ENCODE results near the genes ZNF165 and SCAND3.

DNA sequence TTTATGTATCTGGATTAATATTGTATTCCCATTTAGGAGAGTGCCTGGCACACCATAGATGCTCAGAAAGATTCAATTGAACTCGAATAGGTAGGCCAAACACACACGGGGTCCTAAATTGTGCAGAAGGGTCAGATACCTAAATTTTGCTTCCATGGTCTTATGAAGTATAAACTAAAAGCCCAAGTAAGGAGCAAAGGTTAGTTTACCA is 1.8 kb downstream of the H2AC15 start:
- PRO-cap, result no peak

GRCh38 chr6:27864897-27865166 is 285 bp upstream of the H2AC16 start:
- PRO-cap, result bidirectional peak, plus-strand start at chr6:27865287, minus-strand start at chr6:27865112

GRCh38 chr6:27891442-27891860 is 825 bp upstream of the H3C12 start:
- PRO-cap, result no peak

DNA sequence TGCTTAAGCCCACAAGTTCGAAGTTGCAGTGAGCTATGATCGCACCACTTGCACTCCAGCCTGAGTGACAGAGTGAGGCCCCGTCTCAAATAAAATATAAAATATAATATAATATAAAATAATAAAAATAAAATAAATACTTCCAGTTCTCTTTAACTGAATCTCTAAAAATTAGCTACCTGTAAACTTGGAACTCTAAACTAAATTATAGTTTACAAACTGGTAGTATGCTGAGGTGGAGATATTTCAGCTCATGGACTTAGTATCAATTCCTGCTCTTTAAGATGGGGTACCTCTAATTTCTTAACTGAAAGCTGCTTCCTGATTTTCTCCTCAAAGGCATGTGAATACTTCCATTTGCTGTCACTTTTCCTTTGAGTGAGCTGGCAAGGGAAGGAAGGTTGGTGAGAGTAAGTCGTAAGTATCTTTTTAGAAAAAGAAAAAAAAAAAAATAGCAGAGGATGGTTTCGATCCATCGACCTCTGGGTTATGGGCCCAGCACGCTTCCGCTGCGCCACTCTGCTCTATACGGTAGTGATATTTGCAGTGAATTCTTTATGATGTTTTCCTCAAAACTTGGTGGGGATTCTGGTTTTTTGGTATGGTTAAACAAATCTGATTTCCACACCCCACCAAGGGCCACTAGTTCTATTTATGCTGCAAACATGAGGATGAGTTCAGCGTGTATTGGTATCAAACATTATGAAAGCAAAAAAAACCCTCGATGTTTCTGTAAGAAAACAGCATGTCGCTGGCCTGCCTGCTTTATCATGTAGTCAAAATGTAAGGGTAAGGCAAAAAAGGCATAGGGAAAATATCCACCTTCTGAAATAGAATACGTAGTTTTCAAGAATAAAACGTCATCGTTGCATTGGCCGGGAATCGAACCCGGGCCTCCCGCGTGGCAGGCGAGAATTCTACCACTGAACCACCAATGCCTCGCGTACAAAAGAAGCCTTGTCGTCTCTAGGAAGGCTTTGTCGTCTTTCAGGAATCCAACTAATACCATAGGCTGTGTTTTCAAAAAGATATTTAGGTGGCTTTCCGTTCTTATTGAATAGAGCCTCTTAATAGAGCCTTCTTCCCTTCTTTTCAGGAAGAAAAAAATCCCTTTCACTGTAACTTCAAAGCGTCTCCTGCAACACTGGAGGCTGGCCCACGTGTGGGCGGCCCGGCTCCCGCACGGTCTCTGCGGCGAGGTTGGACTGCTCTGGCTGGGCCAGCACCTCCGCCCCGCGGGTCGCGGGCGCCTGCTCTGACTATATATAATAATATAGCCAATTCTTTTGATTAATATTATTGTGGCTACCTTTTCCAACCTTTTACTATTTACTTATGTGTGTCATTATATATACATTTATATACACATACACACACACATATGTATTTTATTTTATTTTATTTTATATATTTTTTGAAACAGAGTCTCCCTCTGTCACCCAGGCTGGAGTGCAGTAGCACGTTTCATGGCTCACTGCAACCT is 9.4 kb downstream of the H2BC17 start:
- PRO-cap, result unidirectional peak, minus-strand start at position 528 of the sequence

DNA sequence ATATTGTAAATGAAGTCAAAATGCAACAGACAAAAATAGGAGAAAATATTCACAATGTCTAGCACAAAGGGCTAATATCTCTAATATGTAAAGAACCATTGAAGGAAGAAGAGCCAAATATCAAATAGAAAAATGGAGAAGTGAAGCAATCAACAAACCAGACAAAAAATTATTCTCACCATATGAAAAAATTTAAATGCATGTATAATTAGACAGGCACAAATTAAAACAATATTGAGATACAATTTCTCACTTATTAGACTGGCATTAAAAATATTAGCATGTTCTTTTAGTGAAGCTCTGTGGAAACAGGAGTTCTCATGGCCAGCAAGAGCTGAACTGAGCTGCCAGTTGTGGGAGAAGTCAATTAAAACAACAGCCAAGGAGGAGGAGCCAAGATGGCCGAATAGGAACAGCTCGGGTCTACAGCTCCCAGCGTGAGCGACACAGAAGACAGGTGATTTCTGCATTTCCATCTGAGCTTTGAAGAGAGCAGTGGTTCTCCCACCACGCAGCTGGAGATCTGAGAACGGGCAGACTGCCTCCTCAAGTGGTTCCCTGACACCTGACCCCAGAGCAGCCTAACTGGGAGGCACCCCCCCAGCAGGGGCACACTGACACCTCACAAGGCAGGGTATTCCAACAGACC is 14.0 kb upstream of the OR2B6 start:
- PRO-cap, result no peak

DNA sequence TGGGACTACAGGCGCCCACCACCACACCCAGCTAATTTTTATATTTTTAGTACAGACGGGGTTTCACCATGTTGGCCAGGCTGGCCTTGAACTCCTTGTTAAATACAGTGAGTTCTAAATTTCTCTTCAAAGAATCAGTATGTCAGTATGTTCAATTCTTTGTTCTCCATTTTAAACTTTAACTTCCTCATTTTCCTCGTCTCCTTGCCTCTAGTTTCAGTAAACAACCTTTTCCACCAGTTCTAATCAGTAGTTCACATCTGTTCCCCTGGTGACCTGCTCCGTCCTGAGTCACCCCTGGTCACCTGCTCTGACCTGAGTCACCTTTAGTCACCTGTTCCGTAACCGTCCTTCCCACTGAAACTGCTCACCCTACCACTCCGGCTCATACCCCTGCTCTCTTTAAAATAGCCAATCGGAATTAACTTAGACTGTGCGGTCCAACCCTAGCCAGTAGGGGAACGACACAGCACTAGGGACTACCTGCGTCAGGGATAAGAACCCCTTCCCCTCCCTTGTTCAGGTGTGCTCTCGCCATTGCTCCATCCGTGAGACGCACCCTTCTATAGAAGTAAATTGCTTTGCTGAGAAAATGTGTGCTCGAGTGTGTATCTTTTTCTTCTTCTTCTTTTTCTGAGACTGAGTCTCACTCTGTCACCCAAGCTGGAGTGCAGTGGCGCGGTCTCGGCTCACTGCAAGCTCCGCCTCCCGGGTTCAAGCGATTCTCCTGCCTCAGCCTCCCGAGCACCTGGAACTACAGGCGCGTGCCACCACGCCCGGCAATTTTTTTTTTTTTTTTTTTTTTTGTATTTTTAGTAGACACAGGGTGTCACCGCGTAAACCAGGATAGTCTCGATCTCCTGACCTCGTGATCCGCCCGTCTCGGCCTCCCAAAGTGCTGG is at the start of gene ZNF165:
ZNF165 (plus strand) TSS at position 808 of the 902 bp plus-strand sequence.
- PRO-cap, result no peak

DNA sequence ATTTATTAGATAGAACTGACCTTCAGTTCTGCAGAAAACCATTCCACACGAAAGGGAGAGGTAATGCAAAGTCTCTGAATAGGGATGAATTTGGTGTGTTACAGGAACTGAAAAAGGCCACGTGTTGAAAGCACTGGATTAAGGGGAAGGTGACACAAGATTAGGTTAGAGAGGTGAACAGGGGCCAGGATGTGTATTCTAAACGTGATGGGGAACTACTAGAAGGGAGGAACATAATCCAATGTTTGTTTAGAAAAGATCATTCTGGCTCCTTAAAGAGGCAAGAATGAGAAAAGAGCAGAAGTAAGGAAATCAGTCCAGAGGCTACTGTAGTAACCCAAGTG is 6.3 kb upstream of the ZKSCAN8 start:
- PRO-cap, result no peak

DNA sequence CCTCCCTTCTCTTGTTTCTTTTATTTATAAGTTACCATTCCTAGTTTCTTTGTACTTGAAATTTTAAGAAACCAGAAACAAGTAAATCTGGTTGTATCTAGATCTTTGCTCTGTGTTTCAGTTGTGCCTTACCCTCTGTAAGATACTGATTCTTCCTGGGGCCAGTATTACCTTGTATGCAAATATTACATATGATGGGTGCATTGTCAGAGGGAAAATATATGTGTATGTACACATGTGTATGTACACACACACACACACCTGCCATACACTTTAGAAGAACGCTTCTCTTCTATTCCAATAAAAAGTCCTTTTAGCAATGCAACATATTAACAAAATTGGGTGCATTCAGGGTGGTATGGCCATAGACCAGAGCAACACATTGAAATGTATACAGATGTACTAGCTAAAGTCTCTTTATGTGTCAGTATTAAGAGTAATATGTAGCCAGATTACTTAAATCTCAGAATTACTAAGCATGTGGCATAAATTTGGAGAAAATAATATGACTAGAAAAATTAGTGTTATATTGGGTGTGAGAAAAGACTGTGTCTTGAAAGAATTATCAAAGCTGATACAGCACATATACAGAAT is 14.3 kb downstream of the ZKSCAN8 start:
- PRO-cap, result no peak

DNA sequence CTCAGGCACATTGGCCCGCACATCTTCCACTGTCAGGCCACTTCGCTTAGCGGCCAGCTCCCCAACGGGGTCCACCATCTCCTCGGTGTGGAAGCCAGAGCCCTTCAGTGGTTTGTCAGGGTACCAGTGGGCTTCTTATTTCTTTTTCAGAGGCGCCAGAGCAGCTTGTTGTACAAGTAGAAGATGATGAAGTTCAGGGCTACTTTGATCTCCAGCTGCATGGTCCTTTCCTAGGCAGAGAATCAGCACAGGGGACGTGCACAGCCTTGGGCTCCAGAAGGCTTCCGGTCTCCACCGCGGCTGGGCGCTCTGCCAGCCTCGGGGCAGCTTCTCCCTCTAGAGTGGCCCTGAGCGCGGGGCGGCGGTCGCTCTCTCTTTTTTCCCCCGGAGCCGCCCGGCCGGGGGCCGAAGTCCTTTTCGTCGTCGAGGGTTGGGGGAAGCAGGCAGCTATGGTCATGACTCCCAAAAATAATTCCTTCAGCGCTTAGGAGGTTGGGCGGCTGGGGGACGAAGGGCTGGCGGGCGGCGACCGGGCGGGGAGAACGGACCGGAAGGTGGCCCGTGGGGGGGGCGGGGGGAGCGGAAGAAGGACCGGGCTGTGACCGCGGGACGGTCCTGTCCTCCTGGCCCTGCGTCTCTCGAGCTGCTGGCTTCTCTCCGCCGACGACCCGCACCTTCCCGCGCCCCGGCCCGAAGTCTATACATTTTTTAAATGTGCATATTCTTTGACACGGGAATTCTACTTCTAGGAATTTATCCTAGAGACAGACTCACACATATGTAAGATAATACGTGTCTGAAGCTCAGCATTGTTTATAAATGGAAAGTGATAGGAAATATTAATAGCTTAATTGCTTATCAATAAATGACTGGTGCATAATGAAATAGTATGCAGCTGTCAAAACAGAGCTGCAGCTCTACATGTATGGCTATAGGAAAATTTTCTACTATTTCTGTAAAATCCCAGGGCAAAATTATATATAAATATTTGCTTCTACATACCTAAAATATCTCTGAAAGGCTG is 6.3 kb upstream of the ZSCAN9 start:
- PRO-cap, result unidirectional peak, minus-strand start at position 697 of the sequence

DNA sequence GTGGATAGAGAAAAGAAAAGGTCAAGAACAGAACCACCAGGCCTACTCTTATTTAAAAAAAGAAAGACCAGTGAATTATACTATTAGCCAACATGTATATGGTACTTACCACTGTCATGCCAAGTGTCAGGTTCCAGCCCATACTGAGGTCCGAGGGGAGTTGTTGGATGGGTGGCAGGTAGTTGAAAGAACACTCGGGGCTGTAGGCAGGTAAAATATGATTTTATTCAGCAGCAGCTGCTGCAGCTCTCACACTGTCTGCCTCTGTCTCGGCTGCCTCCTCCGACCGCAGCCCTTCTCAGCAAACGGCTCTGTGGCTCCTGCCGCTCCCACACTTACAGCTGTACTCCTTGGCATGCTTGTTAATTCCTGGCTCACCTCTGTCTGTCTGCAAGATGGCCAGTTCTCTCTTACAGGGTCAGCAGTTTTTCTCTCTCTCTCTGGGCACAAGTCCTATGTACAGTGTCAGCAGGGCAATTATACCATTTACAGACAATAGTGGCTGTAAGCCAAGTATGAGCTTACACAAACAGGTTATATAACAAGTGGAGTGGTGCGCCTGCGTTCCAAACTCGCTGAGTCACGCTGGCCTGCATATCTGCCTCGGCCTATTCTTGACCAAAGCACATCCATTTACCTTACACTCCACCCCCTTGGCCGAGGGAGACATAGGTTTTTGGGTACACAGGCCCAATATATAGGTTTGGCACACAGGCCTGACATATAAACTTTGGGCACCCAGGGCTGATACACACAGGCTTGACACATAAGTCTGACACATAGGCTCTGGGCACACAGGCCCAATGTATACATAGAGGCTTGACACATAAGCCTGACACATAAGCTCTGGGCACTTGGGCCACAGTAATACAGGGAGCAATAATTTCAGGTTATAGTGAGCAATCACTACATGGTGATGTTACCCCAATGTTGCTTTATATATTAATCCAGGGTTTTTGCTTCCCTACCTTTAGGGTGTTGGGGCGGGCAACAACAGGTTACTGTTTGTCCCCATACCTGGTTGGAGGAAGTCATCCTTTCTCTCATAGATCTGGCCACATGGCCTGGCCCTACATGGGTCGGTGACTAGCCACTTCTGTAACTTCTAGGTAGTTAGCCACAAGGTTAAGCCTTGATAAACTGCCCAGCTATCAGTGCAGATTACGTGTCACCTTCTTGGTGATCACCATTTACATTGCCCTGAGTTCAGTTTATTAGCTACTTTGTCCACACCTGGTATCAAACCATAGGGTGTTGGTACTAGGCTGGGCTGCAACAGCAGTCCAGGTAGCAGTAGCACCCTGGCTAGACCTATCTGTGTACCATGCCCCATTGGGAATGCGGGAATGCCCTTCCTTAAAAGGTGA is 4.5 kb downstream of the ZKSCAN3 start:
- PRO-cap, result unidirectional peak, minus-strand start at position 449 of the sequence

- PRO-cap, result no peak
Measured at GRCh38 chr6:28356514-28356888, 6.8 kb downstream of the ZKSCAN3 start.

GRCh38 chr6:28488848-28489690 is 26.5 kb downstream of the GPX6 start:
- PRO-cap, result unidirectional peak, plus-strand start at chr6:28489553

- PRO-cap, result no peak
Measured at GRCh38 chr6:28489727-28490762, 25.5 kb downstream of the GPX6 start.

DNA sequence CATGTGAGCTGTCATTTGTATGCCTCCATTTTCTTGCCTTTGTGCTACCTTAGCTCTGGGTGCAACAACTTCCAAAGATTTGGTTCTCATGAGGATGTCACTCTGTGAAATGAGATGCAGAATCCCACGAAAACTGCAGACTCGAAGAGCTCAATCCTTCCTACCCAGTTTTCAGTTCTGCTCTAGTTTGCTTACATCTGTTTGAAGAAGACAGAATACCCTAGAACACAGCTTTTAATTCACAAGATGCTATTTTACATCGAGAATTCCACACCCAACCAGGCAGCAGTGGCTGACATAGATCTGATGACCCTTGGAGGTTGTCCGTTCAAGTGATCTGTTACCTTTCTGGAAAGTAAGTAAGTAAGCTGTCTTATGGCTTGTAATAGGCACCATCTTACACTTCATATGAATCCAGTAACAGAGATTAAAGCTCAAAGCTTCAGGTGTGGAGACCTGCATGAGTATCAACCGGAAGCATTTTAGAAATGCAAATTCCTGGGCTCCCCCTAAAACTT is 1.4 kb downstream of the GPX6 start:
- PRO-cap, result no peak

GRCh38 chr6:28586892-28587685 is at the start of gene SCAND3:
Gene SCAND3, minus strand, starts transcription at chr6:28587298.
- PRO-cap, result no peak

DNA sequence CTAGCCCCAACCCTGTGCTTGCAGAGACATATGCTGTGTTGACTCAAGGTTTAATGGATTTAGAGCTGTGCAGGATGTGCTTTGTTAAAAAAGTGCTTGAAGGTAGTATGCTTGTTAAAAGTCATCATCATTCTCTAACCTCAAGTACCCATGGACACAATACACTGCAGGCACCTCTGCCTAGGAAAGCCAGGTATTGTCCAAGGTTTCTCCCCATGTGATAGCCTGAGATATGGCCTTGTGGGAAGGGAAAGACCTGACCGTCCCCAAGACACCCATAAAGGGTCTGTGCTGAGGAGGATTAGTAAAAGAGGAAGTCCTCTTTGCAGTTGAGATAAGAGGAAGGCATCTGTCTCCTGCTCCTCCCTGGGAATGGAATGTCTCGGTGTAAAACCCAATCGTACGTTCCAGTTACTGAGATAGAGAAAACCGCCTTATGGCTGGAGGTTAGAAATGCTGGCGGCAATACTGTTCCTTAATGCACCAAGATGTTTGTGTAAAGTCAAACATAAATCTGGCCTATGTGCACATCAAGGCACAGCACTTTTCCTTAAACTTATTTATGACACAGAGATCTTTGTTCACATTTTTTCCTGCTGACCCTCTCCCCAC is 100.5 kb upstream of the SCAND3 start:
- PRO-cap, result no peak

DNA sequence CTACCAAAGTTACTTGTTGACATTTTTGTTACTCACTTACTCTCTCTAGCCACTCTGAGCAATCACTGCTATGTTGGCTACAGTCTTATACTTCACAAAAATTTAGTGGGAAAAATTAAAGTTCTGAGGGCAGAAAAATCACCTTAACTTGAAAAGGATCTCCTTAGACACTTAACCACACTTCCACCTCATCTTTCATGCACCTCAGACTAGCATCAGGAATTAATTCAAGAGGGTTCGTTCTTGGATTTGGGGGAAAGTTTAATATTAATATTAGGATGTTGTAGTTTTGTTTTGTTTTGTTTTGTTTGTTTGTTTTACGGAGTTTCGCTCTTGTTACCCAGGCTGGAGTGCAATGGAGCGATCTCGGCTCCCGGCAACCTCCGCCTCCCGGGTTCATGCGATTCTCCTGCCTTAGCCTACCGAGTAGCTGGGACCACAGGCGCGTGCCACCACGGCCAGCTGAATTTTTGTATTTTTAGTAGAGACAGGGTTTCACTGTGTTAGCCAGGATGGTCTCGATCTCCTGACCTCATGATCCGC is 133.3 kb upstream of the SCAND3 start:
- PRO-cap, result no peak

GRCh38 chr6:28725502-28726562 is 138.7 kb upstream of the SCAND3 start:
- PRO-cap, result no peak

- PRO-cap, result no peak
Measured at GRCh38 chr6:28884291-28884832, 39.4 kb downstream of the TRIM27 start.

- PRO-cap, result bidirectional peak, plus-strand start at chr6:28911280, minus-strand start at chr6:28911052
Measured at GRCh38 chr6:28910670-28911418, 12.9 kb downstream of the TRIM27 start.

All from parotid gland (tissue), 1 donor.